Measurements from ENCODE around the genes EBLN1, SPAG6 and C10orf67.

DNA sequence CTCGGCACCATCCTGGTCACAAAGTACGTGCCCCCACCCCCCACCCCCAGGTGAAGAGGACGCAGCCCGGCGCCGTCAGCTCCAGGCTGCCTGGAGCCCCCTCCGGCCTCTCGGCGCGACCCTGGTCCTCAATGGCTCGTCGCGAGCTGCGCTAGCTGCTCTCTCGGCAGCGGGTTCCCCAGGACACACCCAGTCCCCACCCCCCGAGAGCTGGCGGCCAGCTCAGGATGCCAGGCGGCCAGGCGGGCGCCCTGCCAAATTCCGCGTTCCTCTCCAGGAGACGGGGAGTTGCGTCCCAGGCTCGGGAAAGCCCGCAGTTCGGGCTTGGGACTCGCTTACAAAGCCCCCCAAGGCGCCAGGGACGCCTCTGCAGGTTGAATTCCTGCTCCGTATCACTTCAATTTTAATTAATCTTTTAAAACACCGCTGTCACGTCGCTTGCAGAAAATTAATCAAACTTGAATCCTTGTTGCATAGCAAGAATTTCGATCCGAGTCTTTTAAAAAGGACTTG is 28.3 kb downstream of the SKIDA1 start:
- PRO-cap, 3 experiments = peak in 3 of 3 experiments; most common plus-strand start position 254 of the sequence (in 1); most common minus-strand start position 133 of the sequence (in 3)
- RAMPAGE, long total RNA, 4 experiments = start-site peak on the minus strand in 1 of 4 experiments, centred at position 149 of the sequence, 8 reads per replicate
- RRBS = 1% methylated on average over 4 of the region's 37 CpGs

GRCh38 chr10:21519759-21520667 is 5.5 kb downstream of the SKIDA1 start:
- PRO-cap, 3 experiments = peak in 3 of 3 experiments; most common plus-strand start chr10:21520291 (in 3); most common minus-strand start chr10:21520417 (in 3)
- RAMPAGE, long total RNA, 4 experiments = no peak in any of the 4 experiments
- RRBS = no CpG with 5 or more reads among the region's 16 CpGs

GRCh38 chr10:21653658-21654649 is 119.9 kb downstream of the MLLT10 start:
- PRO-cap, 3 experiments = no peak in any of the 3 experiments
- RAMPAGE, long total RNA, 4 experiments = no peak in any of the 4 experiments
- RRBS = no CpG with 5 or more reads among the region's 6 CpGs

DNA sequence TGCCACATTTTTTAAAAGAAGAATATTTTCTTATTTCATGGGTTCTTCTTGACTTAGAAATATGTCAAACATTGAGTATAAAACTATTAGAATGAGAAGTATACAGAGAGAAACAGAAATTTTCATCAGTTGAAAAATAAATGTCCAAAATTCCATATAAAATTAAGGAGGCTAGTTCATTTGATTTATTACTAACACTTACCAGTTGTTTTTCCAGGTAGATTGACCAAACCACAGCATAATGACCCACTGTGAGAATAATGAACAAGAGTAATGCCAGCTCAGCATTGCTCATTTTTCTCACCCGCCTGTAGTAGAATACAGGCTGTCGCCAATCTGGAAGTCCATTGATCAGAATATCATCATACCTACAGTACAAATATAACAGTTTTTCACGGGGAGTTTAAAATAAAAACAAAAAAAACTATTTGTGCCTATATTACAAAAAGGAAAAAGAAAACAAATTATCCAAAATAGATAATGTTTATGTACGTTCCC is 82.9 kb downstream of the DNAJC1 start:
- PRO-cap, 3 experiments = no peak in any of the 3 experiments
- RAMPAGE, long total RNA, 4 experiments = no peak in any of the 4 experiments
- RRBS = no CpG with 5 or more reads among the region's 4 CpGs

- PRO-cap, 3 experiments = no peak in any of the 3 experiments
- RAMPAGE, long total RNA, 4 experiments = no peak in any of the 4 experiments
- RRBS = no CpG with 5 or more reads among the region's 2 CpGs
Observed at GRCh38 chr10:21928839-21929356, 74.6 kb downstream of the DNAJC1 start.

DNA sequence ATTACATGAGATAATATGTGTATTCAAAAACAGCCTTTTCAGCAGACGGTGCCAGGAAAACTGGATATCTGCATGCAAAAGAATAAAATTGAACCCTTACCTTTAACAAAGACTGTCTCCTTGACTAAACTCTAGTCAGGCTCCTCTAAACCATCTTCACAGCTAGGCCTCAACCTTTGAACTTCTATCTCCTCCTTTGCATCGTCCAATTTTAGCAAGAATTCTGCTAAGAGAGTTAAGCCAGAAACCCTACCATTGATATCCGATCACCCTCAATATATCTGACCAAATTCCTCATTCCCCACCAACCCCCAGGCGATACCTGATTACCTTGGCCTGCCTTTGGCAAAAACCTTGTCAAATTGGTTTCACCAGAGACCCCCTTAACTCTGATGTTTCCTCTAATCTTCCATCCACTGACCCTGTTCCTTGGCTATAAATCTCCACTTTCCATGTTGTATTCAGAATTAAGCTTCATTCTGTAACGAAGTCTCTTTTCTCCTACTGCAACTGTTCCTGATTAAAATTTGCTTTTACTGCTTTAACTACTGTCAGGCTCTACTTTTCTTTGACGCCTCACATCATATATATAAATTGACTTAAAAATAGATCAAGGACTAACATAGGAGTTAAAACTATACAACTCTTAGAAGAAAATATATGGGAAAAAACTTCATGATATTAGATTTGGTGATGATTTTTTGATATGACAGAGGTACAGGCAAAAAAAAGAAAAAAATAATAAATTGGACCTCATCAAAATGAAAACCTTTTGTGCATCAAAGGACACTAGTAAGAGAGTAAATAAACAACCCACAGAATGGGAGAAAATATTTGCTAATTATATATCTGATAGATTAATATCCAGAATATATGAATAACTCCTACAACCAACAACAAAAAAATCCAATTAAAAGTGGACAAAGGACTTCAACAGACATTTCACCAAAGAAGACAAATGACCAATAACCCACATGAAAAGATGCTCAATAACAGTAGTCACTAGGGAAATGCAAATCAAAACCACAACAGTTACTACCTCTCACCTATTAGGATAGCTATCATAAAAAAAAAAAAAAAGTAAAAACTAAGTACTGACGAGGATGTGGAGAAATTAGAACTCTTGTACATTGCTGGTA is 21.5 kb downstream of the DNAJC1 start:
- PRO-cap, 3 experiments = no peak in any of the 3 experiments
- RAMPAGE, long total RNA, 4 experiments = no peak in any of the 4 experiments
- RRBS = no CpG with 5 or more reads among the region's 7 CpGs

- PRO-cap, 3 experiments = peak in 1 of 3 experiments; most common minus-strand start chr10:22002605 (in 1)
- RAMPAGE, long total RNA, 4 experiments = no peak in any of the 4 experiments
- RRBS = no CpG with 5 or more reads among the region's 7 CpGs
Observed at GRCh38 chr10:22002341-22002655, 1.2 kb downstream of the DNAJC1 start.

GRCh38 chr10:22022677-22023297 is 19.3 kb upstream of the DNAJC1 start:
- PRO-cap, 3 experiments = peak in 1 of 3 experiments; most common minus-strand start chr10:22022935 (in 1)
- RAMPAGE, long total RNA, 4 experiments = no peak in any of the 4 experiments
- RRBS = no CpG with 5 or more reads among the region's 5 CpGs

- PRO-cap, 3 experiments = no peak in any of the 3 experiments
- RAMPAGE, long total RNA, 4 experiments = no peak in any of the 4 experiments
- RRBS = no CpG with 5 or more reads among the region's 4 CpGs
Observed at GRCh38 chr10:22217875-22218100, at the start of gene EBLN1. Gene EBLN1 (minus strand): TSS chr10:22218015.

DNA sequence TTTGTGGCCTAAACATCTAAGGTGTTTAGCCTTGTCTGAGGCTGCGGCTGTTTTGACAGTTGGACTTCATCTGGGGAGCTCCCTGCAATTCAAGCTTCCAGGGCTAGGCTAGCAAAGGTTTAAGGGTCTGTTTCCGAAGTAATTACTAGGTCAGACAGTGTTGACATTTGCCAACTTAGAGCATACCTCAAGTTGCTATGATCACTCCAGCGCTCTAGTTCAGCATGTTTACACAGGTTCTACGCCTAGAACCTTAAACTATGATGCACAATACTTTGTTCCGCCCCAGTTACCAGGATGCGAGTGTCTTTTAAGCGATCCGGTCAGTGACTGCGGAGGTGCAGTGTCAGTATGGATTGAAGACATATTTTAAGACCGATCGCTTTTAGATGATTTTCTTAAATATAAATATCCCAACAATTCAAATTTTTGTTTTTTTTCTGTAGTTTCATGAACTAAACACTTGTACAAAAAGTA is 693 bp downstream of the COMMD3 start:
- PRO-cap, 3 experiments = peak in 3 of 3 experiments; most common plus-strand start position 306 of the sequence (in 2); most common minus-strand start position 332 of the sequence (in 2)
- RAMPAGE, long total RNA, 4 experiments = no peak in any of the 4 experiments
- RRBS = no CpG with 5 or more reads among the region's 11 CpGs

DNA sequence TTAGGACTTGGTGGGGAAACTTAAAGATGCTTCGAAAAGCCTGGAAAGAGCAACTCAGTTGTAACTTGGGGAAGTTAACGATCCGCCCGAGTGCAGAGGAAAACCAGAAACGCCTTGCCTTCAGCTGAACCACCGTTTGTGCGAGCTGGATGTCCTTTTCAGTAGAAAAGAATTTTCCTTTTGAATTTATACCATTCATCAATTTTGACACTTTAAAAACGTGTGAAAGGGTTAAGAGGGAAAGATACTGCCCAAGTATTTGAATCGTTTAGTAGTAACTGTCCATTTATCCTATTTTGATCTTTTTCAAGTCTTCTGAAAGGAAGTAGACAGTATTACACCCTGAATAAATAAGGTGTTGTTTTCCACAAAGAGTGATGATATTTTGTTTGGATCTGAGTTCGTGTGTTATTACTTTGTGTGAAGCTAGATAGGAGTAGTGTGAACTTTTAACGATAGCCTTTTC is 931 bp upstream of the BMI1 start:
- PRO-cap, 3 experiments = peak in 3 of 3 experiments; most common plus-strand start position 106 of the sequence (in 3)
- RAMPAGE, long total RNA, 4 experiments = no peak in any of the 4 experiments
- RRBS = no CpG with 5 or more reads among the region's 11 CpGs

DNA sequence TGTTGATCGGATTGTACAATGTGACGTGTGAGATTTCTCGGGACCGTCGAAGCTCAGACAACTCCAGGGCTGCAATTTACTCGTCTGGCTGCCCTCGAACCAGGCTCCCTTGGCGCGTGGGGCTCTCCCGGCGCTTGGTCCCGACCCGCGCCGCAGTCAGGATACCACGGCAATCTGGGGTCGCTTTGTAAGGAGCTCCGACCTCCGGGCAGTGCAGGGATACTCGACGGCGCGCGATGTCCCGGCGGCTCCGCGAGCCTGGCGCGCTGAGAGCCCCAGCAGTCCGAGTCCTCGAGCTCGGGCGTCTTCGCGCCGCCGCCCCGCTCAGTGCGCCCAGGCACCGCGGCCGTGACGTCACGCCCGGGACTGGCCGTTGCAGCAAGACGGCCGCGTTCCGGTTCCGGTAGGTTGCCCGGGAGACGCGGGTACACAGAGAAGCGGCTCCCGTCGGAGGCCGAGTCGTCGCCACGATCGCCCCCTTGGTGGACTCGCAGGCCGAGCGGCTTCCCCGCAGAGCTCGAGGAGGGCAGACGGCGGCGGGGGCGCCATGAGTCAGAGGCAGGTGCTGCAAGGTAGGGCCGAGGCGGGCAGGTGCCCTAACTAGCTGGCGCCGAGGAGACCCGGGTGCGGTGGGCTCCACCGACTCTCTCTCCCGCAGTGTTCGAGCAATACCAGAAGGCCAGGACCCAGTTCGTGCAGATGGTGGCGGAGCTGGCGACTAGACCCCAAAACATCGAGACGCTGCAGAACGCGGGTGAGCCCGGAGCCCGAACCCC is at the start of gene SPAG6:
TSS of gene SPAG6 (plus strand) at position 432 of the 776 bp plus-strand sequence.
- PRO-cap, 3 experiments = no peak in any of the 3 experiments
- RAMPAGE, long total RNA, 4 experiments = no peak in any of the 4 experiments
- RRBS = 13% methylated on average over 11 of the region's 90 CpGs

- PRO-cap, 3 experiments = peak in 1 of 3 experiments; most common plus-strand start chr10:22555033 (in 1); most common minus-strand start chr10:22554817 (in 1)
- RAMPAGE, long total RNA, 4 experiments = no peak in any of the 4 experiments
- RRBS = no CpG with 5 or more reads among the region's 35 CpGs
Observed at GRCh38 chr10:22554285-22555434, 159.7 kb downstream of the PIP4K2A start.

- PRO-cap, 3 experiments = no peak in any of the 3 experiments
- RAMPAGE, long total RNA, 4 experiments = no peak in any of the 4 experiments
- RRBS = no CpG with 5 or more reads among the region's 5 CpGs
Observed at GRCh38 chr10:22676064-22676557, 38.3 kb downstream of the PIP4K2A start.

- PRO-cap, 3 experiments = no peak in any of the 3 experiments
- RAMPAGE, long total RNA, 4 experiments = no peak in any of the 4 experiments
- RRBS = no CpG with 5 or more reads among the region's 7 CpGs
Observed at GRCh38 chr10:22704472-22705123, 9.8 kb downstream of the PIP4K2A start.

GRCh38 chr10:23023684-23024098 is 71.7 kb upstream of the MSRB2 start:
- PRO-cap, 3 experiments = no peak in any of the 3 experiments
- RAMPAGE, long total RNA, 4 experiments = no peak in any of the 4 experiments
- RRBS = no CpG with 5 or more reads among the region's 2 CpGs

DNA sequence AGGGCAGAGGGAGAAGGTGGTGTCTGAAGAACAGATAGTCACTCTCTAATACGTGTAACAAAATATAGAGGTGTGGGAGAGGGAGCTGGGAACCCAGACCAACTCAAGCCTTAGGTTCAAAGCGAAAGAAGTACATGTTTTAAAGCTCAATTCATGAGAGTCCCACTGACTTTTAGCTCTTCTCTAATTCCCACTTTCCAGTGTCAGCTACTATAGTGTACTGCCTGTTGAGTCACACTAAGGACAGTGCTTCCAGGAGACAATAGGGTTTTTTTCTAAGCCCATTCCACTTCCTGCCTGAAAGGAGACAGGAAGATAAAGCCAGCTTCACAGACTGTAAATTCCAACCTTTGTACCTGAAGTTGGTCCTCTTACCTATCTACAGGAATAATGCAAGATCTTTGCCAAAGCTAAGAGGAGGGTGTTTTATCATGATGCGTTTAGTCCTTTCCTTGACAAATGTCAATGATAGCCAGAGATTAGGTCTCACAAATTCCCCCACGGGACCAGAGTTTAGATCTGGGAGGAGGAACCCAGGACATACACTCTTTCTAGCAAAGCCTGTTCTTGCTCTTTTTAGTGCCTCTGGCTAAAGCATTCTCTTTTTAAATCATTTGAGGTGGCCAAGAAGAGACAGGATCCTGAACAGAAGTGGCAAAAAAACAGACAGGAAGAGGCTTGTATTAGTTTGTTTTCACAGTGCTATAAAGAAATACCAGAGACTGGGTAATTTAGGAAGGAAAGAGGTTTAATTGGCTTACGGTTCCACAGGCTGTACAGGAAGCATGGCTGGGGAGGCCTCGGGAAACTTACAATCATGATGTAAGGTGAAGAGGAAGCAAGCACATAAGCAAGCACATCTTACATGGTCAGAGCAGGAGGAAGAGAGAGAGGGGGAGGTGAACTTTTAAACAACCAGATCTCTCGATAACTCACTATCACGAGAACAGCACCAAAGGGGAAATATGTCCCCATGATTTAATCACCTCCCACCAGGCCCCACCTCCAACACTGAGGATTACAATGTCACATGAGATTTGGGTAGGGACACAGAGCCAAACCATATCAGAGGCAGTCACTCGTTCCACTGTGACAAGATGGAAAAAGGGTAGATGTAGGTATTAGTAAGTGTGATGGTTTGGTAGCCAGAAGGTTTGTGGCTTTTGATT is 4.7 kb downstream of the MSRB2 start:
- PRO-cap, 3 experiments = no peak in any of the 3 experiments
- RAMPAGE, long total RNA, 4 experiments = no peak in any of the 4 experiments
- RRBS = no CpG with 5 or more reads among the region's 9 CpGs

DNA sequence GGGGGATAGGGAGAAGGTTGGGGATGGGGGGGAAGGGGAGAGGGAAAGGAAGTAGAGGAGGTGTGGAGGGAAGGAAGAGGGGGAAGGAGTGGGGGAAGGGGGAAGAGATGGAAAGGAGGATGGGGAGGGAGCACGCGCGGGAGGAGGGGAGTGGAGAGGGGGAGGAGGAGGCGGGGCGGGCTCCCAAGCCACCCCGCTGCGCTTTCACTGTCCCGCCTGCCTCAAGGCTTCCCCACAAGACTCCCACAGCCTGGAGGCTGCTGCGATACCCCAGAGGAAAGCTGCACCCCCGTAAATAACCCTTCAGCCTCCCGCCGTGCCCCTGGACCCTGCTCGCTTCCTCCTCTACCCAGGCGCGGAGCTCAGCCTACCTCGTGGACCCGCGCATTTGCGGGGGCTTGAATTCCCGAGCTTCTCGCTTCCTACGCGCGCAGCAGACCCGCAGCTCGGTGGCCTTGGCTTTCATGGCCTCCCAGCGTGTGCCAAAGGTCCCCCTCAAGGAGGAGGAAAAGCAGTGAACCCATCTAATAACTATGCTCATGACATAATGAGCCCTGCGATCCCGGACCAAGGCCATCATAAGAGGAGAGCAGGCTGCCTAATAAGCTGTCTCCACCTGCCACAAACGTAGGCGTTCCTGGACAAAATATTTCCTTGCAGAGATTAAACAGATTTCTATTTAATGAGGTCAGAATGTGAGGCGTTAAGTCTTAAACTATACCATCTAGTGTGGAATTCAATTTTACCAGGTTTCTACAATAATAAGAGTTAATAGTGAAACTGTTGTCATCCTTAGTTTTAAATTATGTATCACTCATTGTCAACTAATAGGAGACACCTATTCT is at the start of gene C10orf67:
TSS of gene C10orf67 (minus strand) at position 600 of the 845 bp plus-strand sequence.
- PRO-cap, 3 experiments = no peak in any of the 3 experiments
- RAMPAGE, long total RNA, 4 experiments = no peak in any of the 4 experiments
- RRBS = no CpG with 5 or more reads among the region's 32 CpGs

DNA sequence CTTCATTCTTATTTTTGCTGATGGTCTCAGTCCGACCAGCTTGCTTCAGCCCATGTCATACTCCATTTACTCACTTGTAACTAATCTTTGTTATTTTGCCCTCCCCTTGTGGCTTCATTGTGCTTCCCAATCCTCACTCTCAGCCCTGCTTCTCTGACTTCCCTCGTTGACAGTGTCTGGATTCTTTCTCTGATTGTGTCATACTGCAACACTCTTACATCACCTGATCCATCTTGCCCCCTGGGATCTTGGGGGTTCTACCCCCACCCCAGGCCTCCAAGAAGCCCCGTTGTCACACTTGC is 93.1 kb upstream of the KIAA1217 start:
- PRO-cap, 3 experiments = no peak in any of the 3 experiments
- RAMPAGE, long total RNA, 4 experiments = no peak in any of the 4 experiments
- RRBS = no CpG with 5 or more reads among the region's 3 CpGs

GRCh38 chr10:24237605-24238410 is 28.9 kb downstream of the KIAA1217 start:
- PRO-cap, 3 experiments = no peak in any of the 3 experiments
- RAMPAGE, long total RNA, 4 experiments = no peak in any of the 4 experiments
- RRBS = no CpG with 5 or more reads among the region's 9 CpGs

Data from adrenal gland (tissue), 7 donors.